NALM6 (cell line): ENCODE data around the genes LIPJ and RPP30.

DNA sequence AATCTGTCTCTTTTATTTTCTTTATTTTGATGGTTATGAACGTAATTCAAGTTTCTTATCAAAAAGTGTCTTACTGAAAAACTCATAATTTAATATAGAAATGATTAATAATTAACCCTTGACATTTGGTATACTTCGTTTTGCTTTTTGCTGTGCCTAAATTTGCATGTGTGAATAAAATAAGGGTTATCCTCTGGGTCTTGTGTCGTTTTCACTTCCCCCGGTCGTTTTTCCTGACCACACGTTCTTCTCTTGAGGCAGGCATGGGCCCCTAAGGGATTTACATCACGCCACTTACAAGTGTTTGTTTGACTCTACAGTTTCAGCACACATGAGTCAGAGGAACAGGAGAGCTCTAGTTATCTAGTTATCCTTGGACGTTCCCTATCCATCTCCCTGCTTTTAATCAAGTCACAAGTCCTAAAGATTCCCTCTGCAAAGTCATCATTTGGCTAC lies 206.6 kb downstream of the PTEN start:
- PRO-cap = bidirectional peak, plus-strand start at position 325 of the sequence, minus-strand start at position 213 of the sequence

DNA sequence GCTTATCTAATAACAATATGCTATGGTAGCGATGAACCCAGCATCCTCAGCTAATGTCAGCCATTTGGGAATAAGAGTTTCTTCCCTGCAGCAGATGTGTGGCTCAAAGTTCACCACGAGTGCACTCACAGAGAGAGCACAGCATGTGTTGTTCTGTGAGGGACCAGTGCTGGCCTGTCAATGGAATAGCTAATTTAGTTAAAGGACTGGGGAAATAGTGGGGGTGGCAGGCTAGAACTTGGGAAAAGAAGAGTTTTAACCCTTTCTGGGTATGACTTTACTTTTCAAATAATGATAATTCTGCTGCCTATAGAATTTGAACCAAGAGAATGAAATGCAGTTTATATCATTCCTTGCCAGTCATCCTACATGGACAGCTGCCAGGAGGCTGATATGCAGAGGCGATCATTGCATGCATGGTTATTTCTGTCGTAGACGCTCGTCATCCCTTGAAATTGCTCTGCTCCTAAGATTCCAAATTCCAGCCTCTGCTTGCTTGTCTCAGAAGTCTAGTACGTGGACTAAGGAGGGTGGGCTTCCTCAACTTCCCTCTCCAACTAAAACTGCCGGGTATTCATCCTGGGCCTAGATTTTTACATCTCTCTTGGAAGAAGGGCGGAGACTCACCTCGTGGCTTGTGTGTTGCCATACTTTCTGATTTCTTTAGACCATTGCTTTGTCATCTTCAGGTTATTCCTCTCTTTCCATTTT lies 355.6 kb downstream of the RNLS start:
- PRO-cap = no peak

- PRO-cap = no peak
These were observed 83.6 kb downstream of the RNLS start for GRCh38 chr10:88499549-88499901.

DNA sequence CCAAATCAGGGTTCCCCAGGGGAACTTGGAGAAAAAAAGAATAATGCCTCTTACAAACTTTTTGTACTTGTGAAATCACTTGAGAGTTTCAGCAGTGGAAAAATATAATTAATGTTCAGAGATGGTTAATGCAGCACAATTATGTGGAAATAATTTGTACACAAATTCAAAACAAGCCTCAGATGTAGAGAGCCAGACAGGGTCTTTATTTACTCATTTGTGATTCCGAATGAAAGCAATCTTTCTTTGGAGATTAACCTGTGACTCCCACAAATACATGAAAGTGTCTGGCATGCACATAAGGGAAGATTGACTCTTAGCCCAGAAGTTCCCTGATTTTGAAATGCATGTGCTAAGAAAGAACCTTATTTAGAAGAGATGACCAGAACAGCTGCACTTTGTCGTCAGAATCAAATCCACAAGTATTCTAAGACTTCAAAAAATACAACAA lies 45.1 kb downstream of the RNLS start:
- PRO-cap = no peak

- PRO-cap = no peak
These were observed at the start of gene LIPJ for GRCh38 chr10:88586597-88587014. Gene LIPJ, plus strand, starts transcription at chr10:88586762.

DNA sequence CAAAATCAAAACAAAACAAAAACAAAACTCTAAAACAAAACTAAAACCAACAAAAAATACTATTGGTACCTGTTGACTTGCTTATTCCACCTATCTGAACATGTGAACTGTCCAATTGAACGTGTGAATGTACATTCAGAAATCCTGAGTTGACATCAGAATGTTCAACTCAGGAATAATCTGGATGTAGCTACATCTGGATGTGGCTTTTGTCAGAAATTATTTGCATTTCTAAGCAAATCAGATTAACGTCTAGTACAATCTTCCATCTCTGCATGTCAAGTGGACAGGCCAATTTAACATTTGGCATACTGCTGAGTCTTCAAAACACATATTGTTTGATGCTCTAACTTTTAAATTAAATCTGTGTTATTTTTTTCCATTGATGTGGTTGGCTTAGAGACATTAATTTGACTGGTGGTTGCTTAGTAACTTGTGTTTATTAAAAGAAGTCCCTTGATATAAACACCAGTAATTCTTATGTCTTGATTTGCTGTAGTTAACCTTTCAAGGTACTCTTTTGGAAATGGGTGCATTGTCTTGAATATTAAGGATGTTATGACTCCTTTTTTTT lies 3.4 kb downstream of the STAMBPL1 start:
- PRO-cap = no peak

GRCh38 chr10:88971538-88972159 lies 18.9 kb upstream of the FAS start:
- PRO-cap = no peak

DNA sequence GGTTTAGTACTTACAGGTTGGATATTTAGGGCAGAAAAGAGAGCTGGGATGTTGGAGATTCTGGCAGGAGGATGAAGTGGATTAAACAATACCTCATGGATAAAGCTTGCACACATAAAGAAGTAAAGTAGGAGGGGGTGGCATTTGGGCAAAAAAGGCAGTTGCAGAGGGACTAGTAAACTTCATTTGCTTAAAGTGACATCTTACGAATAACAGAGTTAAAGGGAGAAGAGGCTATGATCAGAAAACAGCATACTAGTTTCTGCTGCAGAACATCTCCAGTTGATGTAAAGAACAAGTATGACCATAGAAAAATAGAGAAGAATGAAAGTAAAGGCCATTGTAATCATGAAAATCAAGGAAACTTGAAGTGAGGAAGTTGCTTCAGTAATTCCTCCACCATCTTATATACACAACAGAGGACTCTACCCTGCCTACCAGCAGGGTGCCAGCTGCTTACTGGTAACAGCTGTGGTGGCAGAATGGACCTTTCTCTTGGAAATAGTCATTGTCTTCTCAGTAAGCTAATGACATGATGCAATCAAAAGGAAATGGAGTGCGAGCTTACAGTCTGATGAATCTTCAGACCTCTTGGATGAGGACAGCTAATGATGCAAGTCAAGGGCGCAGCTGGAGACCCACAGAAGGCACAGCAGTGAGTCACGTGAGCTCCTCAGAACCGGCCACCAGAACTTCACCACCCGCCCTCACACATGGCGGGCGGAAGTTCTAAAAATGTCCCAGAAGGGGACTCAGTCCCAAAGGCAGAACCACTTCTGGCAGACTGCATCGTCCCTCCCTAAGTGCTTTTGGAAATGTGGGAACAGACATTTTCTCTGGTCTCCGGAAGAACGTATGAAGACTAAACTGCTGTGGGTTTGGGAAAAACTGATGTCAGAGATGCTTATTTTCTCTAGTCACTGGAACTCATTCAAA lies 96.1 kb downstream of the FAS start:
- PRO-cap = bidirectional peak, plus-strand start at position 714 of the sequence, minus-strand start at position 610 of the sequence

DNA sequence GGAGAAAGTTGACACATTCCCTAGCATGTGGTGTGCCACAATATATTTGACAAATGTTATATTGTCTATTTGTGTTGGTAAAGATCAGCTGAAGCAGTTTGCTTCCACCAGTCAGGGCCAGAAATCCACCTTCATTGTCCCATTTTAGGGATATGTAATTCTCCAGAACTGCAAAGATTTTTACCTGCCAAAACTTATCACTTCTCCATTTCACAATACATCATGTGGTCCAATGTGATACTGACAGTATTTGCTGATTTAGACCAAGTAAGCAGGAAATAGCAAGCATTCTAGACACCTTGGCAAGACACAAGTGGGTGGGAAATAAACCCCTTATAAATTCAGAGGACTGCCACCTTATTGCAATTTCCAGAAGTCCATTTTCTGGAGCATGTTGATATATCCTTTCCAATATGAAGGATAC lies 18.6 kb upstream of the LIPA start:
- PRO-cap = no peak

DNA sequence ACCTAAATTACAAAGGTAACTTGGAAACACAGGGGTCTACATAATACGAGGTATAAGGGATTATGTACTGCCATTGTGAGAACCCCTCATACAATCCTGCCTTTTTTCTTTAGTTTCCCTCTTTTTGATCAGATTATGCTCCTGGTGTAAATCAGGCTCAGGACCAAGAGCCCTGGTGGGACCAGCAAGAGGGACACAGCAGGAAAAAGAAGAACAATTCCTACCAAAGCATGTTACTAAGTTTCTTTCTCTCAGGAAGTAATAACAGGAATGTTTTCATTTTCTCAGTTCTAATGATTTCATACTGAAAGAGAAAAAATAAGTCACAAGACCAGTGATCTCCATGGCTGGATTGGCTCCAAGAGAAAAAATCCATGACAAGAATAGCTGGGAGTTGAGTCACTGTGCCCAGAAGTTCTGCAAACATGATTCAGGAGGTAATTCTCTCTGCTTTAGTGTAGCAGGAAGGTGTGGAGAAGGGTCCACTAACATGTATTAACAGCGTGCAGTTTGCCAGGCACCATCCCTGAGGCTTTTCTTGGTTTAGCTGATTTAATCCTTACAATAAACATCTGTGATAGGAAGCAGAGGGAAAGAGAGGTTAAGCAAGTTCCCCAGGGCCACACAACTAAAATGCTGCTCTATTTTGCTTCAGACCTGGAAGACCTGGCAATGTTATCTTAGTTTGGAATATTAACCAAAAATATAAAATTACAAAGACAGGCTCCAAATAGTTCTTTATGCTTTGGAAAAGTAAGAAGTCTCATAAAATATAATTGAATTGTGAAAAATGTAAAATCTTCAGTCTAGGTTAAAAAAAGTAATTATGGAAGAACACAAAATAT lies 23.7 kb upstream of the IFIT2 start:
- PRO-cap = no peak

DNA sequence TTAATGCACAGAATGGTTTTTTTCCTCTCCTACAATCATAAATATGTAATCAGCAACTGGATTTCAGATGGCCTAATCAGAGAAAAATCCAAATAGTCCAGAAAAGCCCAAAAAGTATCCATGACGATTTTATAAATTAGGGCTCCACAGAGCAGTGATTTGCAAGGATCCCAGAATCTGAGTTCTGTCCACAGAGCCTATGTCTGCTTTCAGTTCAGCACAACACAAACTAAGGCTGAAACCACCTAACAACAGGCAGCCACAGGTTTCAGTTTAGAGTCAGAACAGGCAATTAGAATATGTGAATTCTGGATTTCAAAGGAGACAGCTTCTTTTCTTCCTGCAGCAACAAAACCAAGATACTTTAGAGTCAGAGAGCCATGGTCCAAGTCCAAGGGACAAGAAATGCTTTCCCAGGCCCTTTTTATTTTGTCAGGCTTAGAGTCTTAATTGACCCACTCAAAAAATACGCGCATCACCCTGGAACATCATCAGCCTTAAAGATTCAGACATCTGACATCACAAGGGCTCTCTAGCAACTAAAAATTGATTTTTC lies 23.6 kb downstream of the IFIT3 start:
- PRO-cap = no peak

DNA sequence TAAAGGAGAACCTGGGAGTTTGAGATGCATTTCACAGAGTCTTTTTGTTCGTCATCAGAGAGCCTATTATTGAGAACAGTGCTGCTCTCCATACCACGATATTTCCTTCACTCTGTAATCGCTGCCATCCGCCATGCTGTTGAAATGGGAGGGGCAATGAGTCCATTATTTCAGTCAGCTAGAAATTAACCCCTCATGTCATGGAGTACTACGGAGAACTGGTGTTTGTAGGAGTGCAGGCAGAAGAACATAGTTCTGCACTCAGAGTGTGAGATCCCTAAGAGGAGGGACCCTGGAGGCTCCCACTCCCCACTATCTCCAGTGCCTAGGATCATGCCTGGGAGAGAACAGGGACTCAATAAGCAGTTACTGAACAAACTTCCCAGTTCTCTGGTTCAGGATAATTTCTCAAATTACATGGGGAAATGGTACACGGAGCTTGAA lies 59.2 kb downstream of the SLC16A12 start:
- PRO-cap = no peak

- PRO-cap = no peak
These were observed 186.5 kb downstream of the KIF20B start for GRCh38 chr10:89887835-89888287.

DNA sequence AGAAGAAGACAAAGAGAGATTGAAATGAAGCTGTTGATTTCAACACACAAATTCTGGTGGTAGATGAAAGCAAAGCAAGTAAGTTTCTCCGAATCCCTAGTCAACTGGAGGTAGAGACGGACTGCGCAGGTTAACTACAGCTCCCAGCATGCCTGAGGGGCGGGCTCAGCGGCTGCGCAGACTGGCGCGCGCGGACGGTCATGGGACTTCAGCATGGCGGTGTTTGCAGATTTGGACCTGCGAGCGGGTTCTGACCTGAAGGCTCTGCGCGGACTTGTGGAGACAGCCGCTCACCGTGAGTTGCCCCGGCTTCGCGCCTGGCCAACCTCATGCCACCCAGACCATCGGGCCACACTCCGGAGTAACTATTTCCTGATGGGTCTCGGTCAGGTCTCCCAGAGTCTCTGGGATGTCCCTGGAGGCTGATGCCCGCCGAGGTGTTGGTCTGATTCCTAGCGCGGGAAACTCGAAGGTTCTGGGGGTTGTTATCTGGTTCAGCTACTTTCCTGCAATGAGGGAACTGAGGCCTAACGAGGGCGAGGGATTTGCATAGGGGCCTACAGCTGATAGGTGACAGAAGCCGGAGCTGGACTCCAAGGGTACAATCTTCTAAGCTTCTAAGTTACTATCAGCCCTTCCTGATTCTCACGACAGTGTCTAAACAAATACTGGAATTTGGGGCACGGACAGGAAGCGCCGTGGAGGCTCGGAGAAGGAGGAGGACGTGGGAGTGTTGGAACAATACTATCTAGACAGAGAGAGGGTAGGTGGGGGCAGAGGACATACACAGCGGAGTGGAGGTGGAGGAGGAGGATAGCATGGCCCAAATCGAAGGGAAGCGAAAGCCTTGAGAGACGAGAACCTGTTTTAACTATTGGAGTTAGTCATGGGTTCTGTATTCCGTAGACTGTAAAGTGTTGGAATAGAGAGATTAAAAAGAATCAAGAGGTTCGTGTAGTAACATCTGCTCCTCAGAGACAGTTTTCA lies at the start of gene RPP30:
RPP30 (plus strand) TSS at position 201 of the 987 bp plus-strand sequence.
- PRO-cap = bidirectional peak, plus-strand start at position 201 of the sequence, minus-strand start at position 106 of the sequence; bidirectional peak, plus-strand start at position 776 of the sequence, minus-strand start at position 477 of the sequence

DNA sequence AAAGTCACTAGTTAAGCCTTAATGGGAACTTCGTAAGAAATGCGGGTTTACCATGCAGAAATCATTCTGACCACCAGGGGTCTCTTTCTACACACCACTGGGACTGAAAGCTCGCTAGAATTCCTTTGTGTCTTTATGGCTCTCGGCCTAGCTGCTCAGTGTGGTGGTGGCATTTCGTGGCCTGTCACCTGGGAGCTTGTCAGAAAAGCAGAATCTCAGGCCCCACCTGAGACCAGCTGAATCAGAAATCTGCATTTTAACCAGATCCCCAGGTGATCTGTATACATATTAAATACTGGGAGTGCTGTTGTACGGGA lies 9.3 kb downstream of the ANKRD1 start:
- PRO-cap = no peak

DNA sequence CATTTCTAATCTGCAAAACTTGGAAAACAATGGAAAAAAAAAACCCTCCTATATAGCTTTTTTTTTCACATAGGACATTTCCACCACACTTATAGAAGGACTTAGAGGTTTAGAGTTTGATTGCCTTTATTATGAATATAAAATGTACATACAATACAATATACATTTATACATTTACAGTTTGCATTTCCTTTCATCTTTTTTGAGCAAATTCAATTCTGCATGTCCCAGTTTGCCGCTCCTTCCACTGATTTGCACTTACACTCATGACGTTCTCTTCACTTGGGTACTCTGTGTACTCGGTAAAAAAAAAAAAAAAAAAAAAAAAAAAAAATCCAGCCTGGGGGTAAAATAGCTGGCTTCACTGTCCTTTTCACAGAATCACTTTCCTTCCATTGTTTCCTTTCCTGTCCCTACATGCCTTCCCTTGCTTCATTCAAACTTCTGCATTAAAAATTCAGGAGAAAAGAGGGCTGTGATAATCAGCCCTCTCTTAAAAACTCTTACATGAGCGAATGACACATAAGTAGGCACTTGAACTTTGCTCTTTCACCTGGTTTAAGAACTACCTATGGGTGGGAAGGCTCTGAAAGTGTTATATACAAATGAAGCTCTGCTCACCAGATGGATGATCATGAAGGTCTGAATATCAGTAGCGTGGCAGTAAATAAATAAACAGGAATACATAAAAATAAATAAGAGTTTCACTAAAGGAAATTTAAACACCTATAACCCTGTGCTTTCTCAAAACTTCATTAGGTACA lies 8.7 kb downstream of the ANKRD1 start:
- PRO-cap = no peak

- PRO-cap = no peak
These were observed 96.3 kb upstream of the ANKRD1 start for GRCh38 chr10:91017163-91017697.

DNA sequence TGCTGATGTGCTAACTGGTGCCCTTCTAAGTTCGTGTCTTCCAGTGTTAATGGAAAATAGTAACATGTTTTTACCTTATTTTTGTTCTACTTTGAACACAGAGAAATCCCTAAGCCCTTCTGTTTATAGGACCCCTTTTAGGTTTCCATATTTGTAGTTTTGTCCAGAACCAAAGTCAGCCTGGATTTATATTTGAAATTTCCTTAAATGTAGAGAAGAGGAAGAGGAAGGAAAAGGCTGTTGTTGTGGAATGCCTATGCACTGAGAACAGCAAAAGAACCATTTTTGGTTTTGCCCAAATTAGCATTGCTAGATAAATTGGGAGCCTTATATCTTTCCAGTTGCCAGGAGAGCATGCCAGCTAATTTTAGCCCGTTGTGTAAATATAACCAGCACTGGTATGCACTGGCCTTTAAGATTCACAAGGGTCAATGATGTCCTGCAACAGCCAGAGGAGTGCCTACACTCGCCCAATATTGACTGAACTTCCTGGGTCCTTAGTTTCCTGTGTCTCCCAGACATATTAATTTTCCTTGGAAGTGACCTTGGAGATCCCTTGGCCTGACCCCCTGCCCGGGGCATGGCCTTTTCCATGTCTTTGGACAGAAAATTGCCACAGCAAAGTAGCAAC lies 132.3 kb upstream of the PCGF5 start:
- PRO-cap = no peak

DNA sequence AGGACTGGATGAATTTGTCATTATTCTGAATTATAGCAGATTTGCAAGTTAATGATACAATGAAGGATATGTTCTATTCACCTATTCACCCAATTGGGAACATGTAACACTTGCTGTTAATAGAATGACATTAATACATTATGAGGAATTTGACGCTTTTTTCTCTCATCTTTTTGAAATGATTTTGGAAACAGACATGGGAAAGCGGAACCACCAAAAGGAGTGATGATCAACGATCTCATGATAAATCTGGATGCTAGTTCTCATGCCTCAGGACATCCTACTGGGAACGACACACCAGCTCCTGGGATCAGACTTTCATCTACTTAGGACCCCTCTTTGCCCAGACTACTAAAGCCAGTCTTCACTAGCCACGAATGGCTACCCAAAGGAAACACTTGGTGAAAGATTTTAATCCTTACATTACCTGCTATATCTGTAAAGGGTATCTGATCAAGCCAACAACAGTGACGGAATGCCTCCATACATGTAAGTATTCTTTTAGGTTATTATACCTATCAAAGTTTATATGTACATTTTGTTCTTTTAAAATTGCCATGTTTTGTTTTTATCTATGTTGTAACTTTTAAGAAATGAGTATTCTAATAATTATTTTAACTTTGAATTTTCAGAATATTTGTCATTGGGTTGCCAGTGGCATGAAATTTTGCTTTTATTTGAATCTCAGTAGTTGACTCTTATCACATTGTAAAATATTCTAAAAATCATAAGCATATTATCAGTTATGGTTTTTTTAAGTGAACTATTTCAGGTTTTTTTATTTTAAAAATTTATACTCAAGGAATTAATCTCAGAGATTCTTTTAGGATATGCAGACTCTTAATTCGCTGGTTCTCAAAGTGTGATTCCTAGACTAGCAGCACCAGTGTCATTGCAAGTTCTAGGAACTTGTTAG lies 2.3 kb downstream of the PCGF5 start:
- PRO-cap = no peak

DNA sequence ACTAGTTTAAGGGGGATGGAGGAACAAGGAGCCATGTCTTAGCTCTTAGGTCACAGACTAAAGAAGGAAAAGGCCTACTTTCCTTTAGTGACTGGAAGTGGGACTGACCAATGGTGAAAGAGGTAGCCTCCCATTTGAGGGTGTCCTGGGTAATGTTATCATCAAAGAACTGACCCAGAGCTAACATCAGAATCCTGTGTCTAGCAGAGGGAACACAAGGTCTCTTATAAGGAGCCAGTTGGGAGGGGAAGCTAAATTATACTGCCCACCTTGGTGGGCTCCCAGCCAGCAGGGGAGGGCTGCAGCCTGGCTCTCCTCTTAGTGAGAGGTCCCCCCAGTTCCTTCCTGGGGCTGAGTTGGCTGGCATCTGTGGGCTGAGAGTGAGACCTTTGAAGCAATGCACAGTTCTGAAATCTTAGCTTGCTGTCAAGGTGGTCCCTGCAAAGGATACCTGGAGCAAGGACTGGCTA lies 67.4 kb downstream of the PPP1R3C start:
- PRO-cap = no peak